Skeletal muscle satellite cell (primary cell): ENCODE measurements around a stretch of chr2.

GRCh38 chr2:237496999-237497403 lies 9.9 kb downstream of the MLPH start:
- CAGE, long polyA plus RNA, result no peak

- CAGE, long polyA plus RNA, result no peak
Measured at GRCh38 chr2:237497638-237498308, 10.7 kb downstream of the MLPH start.

GRCh38 chr2:237514269-237515548 lies 27.7 kb downstream of the MLPH start:
- CAGE, long polyA plus RNA, result no peak

DNA sequence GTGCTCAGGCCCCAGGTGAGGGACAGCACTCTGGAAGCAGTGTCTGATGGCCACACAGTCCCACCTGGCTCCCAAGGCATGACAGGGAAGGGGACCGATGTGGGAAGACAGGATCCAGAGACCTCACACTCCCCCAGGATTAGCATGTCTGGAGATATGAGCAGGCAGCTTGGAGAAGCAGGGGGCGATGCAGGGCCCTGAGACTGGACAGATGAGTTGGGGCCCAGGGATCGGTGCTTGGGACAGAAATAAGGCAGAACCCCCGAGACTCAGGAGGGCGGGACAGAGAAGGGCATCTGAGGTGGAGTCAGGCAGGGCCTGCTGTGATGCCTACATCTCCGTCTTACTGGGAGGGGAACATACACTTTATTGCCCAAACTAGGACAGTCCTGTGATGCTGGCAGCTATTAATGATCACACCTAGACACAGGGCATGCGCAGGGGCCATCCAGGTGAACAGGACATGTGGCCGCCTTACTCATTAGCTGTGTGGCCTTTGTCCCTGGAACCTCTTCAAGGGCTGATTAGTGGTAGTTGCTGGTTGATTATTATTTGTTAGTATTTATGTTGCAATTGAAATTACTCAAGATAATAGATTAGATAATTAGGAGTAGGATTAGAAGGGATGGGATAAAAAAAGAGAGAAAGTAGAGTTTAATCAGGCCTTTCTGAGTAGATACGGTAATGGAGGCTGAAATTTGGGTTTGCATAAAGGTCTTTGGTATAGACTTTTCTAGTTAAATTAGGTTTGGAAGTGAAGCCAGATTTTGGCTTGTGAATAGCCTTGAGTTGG lies 33.2 kb downstream of the MLPH start:
- CAGE, long polyA plus RNA, result no peak

DNA sequence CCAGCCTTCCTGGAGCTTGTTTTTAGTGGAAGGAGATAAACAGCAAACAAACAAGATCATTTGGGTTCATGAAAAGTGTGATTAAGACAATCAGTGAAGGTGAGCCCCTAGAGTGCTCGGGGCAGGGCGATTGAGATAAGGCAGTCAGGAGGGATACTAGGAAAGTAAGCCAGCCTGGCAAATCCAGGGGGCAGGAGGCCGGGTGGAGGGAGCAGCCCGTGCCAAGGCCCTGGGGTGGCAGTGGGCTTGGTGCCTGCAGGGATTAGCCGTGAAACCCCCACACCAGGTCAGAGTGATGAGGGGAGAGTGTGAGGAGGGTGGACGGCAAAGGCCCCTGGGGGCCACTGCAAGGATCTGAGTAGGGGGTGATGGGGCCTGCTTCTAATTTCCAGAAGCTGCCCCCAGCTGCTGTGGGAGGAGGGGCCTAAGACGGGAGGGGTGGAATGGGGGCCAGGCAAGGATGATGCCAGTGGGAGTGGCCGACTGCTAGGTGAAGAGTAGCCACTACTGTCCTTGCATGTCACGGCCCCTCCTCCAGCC lies 24.6 kb upstream of the PRLH start:
- CAGE, long polyA plus RNA, result no peak

DNA sequence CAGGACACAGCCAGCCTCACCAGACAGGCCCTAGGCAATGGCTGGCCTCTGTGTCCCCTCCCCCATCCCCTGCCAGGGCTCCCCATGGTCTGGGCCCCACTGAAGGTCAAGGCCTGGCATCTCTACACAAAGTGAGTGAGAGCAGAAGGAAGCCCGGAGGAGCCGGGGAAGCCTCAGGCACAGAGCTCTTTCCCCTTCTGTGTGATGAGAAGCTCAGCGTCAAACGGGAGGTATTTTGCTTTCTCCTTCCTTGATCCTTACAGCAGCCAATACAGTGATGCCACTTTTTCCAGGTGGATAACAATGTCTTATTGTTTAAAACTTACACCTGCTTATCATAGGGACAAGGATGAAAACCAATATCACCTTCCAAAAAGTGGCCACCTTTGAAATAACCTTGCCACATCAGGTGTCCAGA lies 6.5 kb downstream of the PRLH start:
- CAGE, long polyA plus RNA, result no peak

GRCh38 chr2:237633194-237633725 lies 5.9 kb downstream of the LRRFIP1 start:
- CAGE, long polyA plus RNA, result no peak

- CAGE, long polyA plus RNA, result no peak
Measured at GRCh38 chr2:237664126-237664644, 36.8 kb downstream of the LRRFIP1 start.

- CAGE, long polyA plus RNA, result no peak
Measured at GRCh38 chr2:237673089-237674092, 46.0 kb downstream of the LRRFIP1 start.

DNA sequence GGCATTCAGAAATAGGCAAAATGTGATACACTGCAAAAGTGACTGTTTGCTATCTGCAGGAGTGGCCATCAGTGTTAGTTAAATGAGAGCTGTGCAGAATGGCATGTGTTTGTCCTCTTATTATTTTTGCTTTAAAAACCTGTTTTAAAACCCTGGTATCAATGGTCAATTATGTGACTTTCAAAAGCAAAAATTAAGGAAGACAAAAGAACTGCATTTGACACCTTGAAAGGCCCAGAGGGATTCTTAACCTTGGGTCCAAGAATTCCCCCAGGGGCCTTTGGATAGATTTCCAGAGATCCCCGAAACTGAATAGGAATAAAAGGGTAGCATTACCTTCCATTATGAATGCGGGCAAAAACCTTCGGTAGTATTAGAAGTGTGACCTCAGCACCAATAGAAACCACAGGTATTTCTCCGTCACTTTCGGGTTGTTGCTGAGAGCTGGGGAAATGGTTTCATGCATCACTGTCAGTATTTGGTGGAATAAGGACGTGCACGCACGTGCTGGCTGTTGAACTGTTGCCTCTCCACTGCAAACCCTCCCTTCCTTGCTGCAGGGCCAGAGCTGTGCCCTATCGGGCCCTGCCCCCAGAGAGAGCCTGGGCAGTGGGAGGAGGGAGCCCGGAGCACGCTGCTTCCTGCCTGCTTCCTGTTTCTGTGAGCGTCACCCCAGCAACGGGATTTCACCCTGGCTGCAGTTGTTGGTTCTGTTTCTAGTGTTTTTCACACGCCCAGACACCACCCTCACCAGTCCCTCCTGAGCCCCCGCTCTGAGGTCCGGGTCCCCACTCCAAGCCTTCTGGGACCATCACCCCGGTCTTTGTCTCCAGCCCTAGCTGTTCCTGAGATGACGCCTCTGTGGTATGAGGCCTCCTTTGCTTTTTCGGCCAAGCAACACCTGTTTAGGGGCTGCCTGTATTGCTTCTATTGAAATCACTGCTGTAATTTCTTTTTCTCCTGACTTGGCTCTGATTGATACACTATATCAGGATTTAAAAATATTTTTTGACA lies 47.3 kb downstream of the LRRFIP1 start:
- CAGE, long polyA plus RNA, result no peak

- CAGE, long polyA plus RNA, result no peak
Measured at GRCh38 chr2:237682895-237683577, 55.6 kb downstream of the LRRFIP1 start.

GRCh38 chr2:237690853-237691987 lies 63.8 kb downstream of the LRRFIP1 start:
- CAGE, long polyA plus RNA, result no peak

DNA sequence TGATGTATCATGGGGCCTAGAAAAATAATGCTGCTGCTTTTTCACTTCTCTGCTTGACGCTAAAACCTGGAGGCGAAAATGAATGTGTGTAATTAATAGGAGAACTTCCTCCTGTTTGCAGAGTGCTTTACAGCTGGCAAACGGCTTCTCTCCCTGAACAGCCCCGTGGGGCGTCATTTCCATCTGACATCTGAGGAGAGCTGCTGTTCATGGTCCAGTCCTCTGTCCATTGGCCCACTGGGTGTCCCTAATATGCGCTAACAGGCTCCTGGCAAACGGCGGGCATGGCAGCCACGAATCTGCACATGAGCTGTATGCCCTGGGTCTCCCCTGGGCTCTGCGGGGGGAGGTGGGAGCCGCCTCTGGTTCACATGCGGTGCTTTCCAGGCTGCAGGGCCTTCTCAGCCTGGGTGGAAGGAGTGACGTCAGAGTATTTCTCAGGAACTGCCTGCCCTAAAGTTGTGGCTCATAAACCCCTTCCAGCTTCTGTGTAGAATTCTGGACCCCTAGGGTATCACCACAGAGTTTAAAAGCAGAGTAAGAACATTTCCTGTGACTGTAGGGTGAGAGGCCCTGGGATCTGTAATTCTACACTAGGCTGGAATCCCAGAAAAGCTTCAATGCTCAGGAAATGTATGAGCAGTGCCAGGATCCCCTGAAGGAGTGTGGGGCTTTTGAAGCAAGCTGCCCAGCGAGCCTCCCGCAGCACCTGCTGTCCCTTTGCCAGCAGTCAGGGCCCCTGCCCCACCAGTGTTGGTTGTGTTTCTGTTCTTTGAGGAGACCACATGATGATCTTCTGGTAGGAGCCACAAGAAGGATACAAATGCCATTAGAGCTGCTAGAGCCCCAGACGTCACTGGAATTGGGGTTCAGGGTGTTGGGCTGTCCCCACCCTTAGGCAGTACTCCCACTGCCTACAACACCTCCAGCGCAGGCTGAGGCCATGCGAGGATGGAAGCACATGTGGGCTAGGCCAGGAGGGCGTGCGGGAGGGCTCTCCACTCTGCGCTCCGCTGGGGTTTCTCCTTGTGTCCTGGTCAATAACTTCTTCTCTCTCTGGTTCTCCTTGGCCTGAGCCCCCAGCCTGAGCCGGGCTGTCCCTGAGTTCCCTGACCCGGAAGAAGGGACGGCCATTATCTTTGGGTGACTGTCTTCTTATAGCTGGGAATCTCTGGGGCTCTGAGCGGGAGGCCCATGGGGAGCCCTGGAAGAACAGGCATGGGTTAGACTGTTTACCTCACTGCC lies 73.5 kb downstream of the LRRFIP1 start:
- CAGE, long polyA plus RNA, result no peak

GRCh38 chr2:237702131-237702943 lies 75.0 kb downstream of the LRRFIP1 start:
- CAGE, long polyA plus RNA, result no peak

- CAGE, long polyA plus RNA, result no peak
Measured at GRCh38 chr2:237739029-237739640, 59.4 kb upstream of the RBM44 start.

- CAGE, long polyA plus RNA, result no peak
Measured at GRCh38 chr2:237757204-237757605, 41.4 kb upstream of the RBM44 start.

GRCh38 chr2:237762367-237763733 lies 35.7 kb upstream of the RBM44 start:
- CAGE, long polyA plus RNA, result no peak

DNA sequence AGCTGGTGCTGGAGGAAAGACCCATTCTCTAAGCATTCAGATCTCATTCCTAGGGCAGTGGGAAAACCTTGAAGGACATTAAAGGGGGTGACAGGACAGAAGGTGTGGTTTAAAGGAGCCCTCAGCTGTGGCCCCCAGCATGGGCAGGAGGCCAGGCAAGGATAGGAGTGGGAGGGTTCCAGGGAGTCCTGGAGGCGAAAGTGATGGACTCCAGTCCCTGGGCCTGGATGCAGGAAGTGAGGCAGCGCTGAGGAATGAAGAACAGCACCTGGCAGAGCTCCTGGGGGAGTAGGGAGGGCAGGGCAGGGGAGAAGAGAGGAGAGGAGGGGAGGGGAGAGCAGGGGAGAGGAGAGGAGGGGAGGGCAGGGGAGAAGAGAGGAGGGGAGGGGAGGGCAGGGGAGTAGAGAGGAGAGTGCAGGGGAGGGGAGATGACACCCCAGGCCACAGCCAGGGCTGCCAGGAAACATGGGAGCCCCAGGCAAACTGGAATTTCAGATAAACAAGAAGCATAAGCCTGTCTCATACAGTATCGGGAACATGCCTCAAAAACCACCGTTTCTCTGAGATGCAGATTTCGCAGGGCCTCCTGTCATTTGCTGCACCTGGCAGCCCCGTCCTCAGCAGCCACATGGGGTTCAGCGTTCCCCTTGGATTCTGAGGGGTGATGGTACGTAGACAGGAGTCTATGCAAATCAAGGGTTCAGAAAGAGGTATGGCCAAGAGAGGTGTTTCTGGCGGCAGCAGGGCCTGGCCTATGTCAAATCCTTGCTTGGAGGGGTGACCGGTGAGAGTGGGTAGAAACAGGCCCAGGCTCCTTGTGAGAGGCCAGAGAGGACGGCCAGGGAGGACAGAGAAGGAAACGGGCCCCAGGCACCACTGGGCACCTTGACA lies 5.8 kb downstream of the RAMP1 start:
- CAGE, long polyA plus RNA, result no peak

DNA sequence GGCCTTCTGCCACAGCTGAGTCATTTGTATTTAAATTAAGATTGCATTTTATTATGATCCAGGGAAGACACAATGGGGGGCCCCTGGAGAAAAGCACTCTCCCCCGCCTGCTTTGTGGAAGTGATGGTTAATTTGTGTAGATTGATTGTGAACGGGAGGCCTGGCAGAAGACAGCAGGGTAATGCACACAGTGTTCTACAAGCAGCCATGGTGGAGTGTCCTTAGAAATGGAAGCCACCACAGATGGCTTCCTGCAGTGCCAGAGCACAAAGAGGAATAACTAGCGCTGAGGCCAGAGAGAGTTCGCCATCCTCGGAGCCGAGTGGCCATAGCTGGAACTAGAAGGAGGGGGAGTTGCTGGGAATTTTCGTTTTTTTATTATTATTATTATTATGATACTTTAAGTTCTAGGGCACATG lies 19.7 kb downstream of the RAMP1 start:
- CAGE, long polyA plus RNA, result no peak

DNA sequence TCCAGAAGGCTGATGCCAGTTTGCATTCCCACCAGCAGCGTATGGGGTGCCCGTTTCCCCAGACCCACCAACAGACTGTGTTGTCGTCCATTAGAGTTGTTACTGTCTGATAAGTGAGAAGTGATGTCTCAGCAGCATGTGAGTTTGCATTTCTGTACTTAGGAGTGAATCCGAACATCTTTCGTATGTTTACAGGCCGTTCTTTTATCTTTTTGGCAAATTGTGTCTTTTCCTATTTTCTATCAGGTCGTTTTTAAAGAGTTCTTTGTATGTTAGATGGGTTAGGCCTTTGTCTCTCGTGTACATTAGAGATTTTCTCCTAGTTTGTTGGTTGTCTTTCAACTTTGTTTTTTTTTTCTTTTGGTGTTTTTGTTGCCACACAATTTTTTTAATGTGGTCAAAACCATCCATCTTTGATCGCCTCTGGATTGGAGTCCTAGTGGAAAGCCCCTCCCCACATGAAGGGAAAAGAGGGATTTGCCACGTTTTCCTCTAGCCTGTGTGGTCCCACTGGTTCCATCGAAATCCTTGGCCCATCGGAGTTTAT lies 22.2 kb downstream of the RAMP1 start:
- CAGE, long polyA plus RNA, result no peak